ENCODE measurements around a stretch of chr17.

DNA sequence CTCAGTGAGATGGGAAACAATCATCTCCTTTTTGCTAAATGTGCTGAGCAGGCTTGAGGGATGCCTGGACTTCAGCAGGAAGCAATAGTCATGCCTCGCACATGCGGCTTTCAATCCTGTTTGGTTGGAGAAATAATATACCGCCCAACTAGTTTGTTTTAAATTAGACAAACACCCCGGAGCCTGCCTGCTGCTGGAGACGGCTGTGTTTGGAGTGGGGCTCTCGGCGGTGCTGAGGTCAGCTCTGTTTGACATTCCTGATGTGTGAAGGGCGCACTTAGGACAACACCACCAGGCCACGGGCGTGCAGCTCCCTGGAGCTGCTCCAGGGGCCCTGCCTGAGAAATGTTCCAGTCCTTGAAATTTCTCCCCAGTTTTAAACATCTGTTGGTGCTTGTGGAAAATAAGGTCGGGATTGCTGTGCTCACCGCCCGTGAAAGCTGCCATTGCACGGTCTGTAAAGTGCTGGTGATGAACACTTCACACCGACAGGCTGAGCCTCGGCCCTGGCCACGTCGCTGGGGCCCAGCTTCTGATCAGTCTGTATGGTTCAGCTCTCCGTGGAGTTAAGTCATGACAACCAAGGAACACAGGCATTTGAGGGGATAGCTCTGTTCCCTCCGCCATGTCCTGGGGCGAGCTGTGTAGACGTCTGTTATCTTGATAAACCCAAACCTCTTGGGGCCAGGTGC is 110.4 kb downstream of the METRNL start:
- PRO-cap, 2 experiments, result peak in 1 of 2 experiments; most common plus-strand start position 202 of the sequence (in 1)
- RAMPAGE, long total RNA, 5 experiments, result no peak in any of the 5 experiments